ENCODE results near the gene GGPS1.

- PRO-cap: no peak
- RAMPAGE, long total RNA, 2 experiments: no peak in any of the 2 experiments
Measured at GRCh38 chr1:234712956-234713502, 103.1 kb upstream of the IRF2BP2 start.

DNA sequence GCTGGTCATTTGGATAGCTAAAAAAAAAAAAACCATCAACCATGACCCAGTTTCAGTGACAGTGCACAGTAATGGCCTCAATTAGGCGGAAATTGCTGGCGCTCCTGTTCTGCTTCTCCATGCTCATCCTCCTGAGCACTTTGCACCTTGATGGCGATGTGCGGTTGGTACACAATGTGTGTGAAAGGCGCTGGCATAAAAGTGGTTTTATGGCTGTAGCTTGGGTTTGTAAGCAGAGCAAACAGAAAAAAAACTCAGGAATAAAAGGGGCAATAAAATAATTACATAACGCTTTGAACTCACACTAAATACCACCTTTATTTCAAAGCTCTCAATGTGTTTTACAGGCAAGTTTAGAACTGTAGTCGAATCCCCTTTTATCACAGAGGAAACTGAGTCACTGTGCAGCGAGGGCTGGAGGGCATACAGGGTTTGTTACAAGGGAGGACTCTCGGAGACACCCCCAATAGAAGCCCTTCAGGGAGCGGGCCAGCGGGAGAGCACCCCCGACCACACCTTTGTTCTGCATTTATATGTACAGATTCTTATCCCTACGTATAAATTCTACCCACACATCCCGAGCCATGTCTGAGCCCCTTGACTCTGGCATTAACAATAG is 213.4 kb upstream of the IRF2BP2 start:
- PRO-cap: no peak
- RAMPAGE, long total RNA, 2 experiments: no peak in any of the 2 experiments

- PRO-cap: no peak
- RAMPAGE, long total RNA, 2 experiments: no peak in any of the 2 experiments
Measured at GRCh38 chr1:234824796-234825311, 214.9 kb upstream of the IRF2BP2 start.

- PRO-cap: no peak
- RAMPAGE, long total RNA, 2 experiments: no peak in any of the 2 experiments
Measured at GRCh38 chr1:234841666-234842426, 231.9 kb upstream of the IRF2BP2 start.

DNA sequence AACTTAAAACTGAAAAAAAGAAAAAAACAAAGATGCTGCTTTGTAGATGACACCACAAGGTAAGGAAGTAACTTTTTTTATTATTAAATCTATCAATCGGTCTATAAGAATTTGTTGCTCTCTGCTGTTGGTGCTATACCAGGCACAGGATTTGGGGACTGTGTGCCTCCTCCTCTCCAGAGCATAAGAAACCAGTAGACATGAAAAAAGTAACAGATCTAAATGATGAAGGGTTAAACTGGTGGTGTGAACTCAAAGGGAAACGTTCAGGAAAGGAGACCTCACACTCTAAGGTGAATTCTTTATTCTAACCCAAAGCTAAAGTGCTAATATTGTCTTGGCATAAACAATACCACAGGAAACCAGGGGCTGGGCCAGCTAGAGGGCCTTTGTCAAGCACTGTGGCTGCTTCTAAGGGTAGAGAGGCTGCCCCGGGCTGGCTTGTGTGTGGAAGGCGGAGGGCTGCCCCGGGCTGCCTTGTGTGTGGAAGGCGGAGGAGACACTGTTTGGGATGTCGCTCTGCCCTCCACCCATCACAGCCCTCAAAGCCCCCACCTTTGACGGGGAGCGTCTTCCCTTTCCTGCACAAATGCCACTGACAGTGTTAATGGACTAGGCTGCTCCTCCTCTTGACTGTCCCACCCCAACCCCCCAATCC is 217.0 kb downstream of the TOMM20 start:
- PRO-cap: no peak
- RAMPAGE, long total RNA, 2 experiments: no peak in any of the 2 experiments

- PRO-cap: no peak
- RAMPAGE, long total RNA, 2 experiments: no peak in any of the 2 experiments
Measured at GRCh38 chr1:234915745-234916559, 212.7 kb downstream of the TOMM20 start.

DNA sequence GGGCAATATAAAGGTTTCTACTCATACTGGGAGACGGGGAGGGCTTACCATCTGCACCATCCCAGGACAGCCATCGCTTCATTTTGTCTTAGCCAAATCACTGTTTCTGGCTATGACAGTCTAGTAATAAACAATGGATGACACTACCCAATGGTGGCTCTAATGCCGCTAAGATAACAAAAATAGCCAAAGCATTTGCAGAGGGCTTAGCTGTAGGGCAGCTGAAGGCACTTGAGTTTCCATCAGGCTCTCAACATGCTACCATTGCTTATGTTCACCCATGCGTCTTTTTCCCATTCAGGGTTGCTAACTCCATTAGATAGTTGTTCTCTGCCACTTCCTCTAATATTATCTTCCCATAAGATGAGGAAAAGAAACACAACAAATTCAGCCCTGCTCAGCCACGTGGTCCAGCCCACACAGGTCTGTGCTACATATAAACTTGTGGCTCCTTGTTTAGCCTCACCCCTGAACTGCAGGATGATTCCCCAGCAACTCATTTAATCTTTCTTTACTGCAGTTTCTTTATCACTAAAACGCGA is 159.6 kb downstream of the TOMM20 start:
- PRO-cap: no peak
- RAMPAGE, long total RNA, 2 experiments: no peak in any of the 2 experiments

GRCh38 chr1:234978409-234979272 is 150.0 kb downstream of the TOMM20 start:
- PRO-cap: unidirectional peak, plus-strand start at chr1:234979028
- RAMPAGE, long total RNA, 2 experiments: no peak in any of the 2 experiments

- PRO-cap: unidirectional peak, minus-strand start at chr1:235011953
- RAMPAGE, long total RNA, 2 experiments: no peak in any of the 2 experiments
Measured at GRCh38 chr1:235011450-235012413, 116.9 kb downstream of the TOMM20 start.

DNA sequence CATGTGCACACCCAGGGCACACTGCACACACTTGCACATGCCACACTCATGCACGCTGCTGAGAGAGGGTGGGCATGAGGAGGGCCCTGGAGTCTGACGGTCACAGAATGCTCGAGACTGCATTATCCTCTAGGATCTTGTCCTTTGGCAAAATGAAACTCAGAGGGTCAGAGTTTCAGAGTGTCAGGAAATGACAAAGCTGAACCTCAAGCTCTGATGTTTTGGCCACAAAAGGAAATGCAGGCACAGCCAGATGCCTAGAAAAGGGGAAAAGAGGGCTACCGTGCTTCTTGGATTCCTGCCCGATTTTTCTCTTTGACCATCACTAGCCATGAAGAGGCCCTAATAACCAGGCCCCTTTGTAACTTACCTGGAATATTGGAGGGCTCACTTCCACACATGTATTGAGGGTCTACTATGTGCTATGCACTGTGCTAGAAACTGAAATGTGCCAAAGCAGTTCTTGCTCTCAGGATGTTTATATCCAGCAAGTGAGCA is 65.5 kb downstream of the TOMM20 start:
- PRO-cap: no peak
- RAMPAGE, long total RNA, 2 experiments: no peak in any of the 2 experiments

- PRO-cap: no peak
- RAMPAGE, long total RNA, 2 experiments: no peak in any of the 2 experiments
Measured at GRCh38 chr1:235076084-235076363, 52.6 kb downstream of the TOMM20 start.

- PRO-cap: bidirectional peak, plus-strand start at chr1:235090675, minus-strand start at chr1:235090493
- RAMPAGE, long total RNA, 2 experiments: no peak in any of the 2 experiments
Measured at GRCh38 chr1:235090347-235091319, 38.0 kb downstream of the TOMM20 start.

DNA sequence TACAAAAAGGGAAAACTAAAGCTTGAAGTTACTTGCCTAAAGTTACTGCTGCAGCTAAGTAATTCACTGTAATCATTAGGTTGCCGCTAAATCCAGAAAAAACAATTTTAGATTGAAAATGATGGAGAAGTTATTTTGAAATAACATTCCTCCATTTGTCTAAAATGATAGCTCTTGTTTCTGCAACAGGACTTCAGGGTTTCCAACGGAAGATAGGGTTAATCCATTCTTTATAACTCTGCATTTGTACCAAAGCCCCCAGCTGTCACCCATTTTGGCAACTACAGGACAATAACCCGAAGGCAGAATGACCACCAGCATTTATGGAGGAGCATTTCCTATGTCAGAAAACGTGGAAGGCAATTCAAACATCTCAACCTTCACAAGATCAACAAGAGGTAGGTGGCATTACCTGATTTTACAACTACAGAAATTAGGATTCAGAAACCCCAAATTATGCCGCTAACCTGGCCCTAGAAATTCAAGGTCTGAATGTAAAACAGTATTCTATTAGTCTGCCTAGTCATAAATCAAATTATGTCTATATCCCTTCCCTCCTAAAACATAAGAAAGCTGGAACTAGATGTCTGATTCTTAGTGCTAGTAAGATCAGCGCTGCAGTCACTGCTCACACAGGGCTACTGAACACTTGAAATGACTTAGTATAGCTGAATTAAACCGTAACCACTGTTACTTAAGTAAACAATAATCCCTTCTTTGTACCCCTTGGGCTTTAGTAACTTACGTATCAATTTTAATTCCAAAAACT is 1.6 kb downstream of the TOMM20 start:
- PRO-cap: no peak
- RAMPAGE, long total RNA, 2 experiments: no peak in any of the 2 experiments

DNA sequence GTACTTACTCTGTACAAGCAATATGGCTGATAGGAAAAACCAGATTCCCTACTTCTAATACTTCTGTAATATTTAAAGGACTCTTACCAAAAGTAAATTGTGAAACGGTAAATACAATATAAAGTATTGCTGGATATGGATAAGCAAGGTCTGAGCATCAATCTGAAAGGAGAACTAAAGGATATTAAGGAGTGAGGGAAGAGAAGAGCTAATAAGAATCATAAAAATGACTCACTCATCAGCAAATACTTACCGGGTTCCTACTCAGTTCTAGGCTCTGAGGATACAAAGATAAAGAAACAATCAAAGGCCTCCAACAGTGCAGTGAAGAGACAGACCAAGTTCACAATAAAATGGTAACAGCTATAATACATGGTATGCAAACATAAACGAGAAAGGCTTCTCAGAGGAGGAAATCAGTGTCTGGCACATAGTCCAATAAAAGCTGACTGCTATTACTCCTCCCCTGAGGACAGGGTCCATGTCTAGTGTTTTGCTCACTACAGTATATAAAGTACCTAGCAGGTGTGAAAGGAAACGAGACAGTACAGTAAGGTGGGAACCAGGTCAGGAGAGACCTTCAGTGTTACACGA is 4.4 kb downstream of the RBM34 start:
- PRO-cap: no peak
- RAMPAGE, long total RNA, 2 experiments: no peak in any of the 2 experiments

DNA sequence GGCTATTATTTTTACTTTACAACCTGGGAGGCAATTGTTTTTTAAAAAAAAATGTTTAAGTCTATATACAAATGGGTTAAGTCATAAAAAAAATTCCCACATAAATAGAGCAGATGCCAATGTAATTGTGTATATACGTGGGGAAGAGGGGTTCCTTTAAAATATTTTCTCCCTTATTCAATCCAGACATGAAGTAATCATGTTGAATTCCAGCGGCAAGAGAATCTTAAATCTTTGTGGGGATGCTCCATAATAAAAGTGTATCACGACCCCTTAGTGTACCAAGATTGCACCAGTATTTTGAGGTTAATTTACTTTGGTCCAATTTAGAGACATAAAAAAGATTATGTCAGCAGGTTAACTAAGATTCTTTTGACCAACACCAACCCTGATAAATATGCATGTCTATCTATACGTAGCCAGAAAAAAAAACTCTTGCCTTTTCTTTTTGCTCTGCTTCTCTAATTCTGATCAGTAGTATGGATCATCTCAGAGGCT is 62.0 kb downstream of the ARID4B start:
- PRO-cap: no peak
- RAMPAGE, long total RNA, 2 experiments: no peak in any of the 2 experiments

GRCh38 chr1:235328384-235329111 is at the start of gene GGPS1:
TSS of gene GGPS1 (plus strand) at chr1:235328570.
- PRO-cap: unidirectional peak, plus-strand start at chr1:235328542; unidirectional peak, plus-strand start at chr1:235328570; bidirectional peak, plus-strand start at chr1:235328954, minus-strand start at chr1:235328780
- RAMPAGE, long total RNA, 2 experiments: start-site peak on the plus strand in 2 of 2 experiments, at chr1:235328568-235328575 at its widest, 55 to 84 reads per replicate

- PRO-cap: no peak
- RAMPAGE, long total RNA, 2 experiments: start-site peak on the minus strand in 1 of 2 experiments, at chr1:235484336-235484674 at its widest, 25 reads per replicate
Measured at GRCh38 chr1:235484243-235484644, 20.0 kb downstream of the B3GALNT2 start.

- PRO-cap: no peak
- RAMPAGE, long total RNA, 2 experiments: no peak in any of the 2 experiments
Measured at GRCh38 chr1:235863010-235863596, 3.6 kb downstream of the LYST start.

GRCh38 chr1:236035581-236035953 is 29.3 kb downstream of the NID1 start:
- PRO-cap: no peak
- RAMPAGE, long total RNA, 2 experiments: no peak in any of the 2 experiments

DNA sequence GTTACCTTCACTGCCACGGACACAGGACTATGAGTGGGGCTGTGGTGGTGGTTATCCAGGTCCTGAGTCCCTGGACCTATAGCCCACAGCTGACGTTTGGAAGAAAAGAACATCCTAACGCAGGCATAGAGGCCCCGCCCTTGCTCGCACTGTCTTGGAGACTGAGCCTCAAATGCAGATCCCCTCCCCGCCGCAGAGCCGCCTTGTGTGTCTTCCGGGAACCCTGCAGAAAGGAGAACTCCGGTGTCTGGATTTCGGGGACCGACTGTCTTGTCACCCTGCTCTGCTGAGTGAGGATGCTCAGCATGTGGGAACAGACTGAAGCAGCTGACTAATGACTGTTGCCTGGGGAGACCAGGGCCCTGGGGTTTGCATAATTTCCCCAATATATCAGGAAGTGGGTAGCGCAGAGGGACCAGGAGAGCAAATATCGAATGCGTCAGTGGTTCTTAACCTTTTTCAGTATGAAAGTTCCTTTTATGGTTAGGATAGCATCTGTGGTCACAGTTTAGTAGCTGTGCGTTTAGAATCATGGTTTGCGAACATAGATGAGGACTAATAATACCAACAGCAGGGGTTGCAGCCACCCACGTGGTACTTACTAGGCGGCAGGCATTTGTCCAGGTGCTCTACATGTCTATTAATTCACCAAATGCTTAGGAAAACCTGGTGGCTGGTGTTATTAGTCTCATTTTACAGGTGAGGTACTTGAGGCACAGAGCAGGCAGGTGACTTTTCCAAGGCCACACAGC is 14.3 kb downstream of the GPR137B start:
- PRO-cap: no peak
- RAMPAGE, long total RNA, 2 experiments: no peak in any of the 2 experiments

Measured in body of pancreas (tissue), 2 donors.